ENCODE results near the genes HERC2, GOLGA8T and ARHGAP11A.

GRCh38 chr15:28222541-28223080, 99.4 kb downstream of the HERC2 start:
- CAGE, long polyA plus RNA = no peak
- RRBS = no CpG with 5 or more reads among the region's 7 CpGs

- CAGE, long polyA plus RNA = no peak
- RRBS = no CpG with 5 or more reads among the region's 43 CpGs
Observed at GRCh38 chr15:28322024-28322291, at the start of gene HERC2. TSS of gene HERC2 (minus strand) at chr15:28322179.

GRCh38 chr15:28589274-28589737, 35.9 kb downstream of the GOLGA6L25 start:
- CAGE, long polyA plus RNA = no peak
- RRBS = no CpG with 5 or more reads among the region's 64 CpGs

- CAGE, long polyA plus RNA = no peak
- RRBS = no CpG with 5 or more reads among the region's 51 CpGs
Observed at GRCh38 chr15:28788593-28789151, 59.8 kb downstream of the GOLGA6L7 start.

GRCh38 chr15:28886754-28887479, 1.1 kb downstream of the APBA2 start:
- CAGE, long polyA plus RNA = no peak
- RRBS = no CpG with 5 or more reads among the region's 27 CpGs

DNA sequence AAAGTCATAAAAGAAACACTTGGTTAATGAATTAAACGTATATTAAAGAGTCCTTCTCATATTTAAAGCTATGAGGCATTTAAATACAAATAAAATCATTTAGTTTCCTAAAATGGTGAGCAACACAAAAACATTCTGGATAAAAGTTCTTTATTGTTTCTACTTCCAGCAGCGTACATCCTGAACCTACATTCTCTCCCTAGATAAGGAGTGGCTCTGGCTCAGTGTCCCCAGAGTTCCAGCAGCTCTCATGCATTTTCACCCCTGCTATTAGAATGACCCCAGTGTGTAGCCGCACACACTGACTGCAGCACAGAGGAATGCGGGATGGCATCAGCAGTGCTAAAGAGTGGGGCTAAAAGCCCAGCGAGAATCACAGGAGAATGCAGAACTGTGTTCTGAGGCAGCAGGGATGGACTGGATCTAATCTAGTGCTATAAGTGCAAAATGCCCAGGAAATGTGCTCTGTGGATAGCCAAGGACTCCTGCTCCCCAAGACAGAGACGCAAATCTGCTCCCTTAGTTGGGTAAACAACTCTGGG, 66.3 kb upstream of the TJP1 start:
- CAGE, long polyA plus RNA = no peak
- RRBS = no CpG with 5 or more reads among the region's 6 CpGs

GRCh38 chr15:30134893-30135146, at the start of gene GOLGA8T:
TSS of gene GOLGA8T (plus strand) at chr15:30135051.
- CAGE, long polyA plus RNA = no peak
- RRBS = no CpG with 5 or more reads among the region's 5 CpGs

DNA sequence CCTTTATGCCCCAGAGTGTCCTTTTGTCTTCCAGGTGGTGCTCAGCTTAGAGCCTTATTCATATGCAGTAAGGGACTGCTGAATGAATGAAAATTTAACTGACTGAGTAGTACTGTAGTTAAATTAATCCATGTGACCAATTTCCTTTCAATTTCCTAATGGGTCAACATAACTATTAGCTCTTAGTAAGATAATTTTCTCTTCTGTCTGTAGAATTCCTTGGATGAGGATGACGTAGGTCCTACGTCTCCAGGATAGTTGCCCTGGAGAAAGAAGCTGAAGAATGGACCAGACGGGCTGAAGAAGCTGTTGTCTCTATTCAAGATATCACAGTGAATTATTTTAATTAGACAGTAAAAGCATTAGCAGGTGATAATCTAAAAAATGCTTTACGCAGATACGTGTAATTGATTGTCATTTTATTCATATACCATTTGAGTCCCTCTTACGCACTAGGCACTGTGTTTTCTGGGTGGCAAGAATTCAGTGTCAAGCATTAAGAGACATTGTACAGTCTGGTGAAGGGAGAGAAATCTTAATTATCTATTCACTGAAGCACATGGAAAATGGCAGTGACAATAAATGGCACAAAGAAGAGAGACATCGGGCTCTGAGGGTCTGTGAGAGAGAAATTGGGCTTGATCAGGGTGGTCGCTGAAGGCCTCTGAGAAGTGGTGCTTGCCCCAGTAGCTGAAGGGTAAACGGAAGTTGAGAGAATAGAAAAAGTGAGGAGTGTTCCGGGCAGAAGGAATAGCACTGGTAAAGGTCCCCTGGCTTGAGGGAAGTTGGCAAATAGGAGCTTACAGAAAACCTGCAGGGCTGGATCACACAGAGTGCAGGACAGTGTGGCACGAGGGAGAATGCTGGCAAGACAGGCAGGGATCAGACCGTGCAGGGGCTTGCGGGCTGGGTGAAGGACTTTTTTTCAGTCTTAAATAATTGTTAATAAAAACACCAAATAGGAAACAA, 63.8 kb upstream of the GOLGA8R start:
- CAGE, long polyA plus RNA = no peak
- RRBS = no CpG with 5 or more reads among the region's 13 CpGs

GRCh38 chr15:30551752-30552010, 169 bp upstream of the GOLGA8Q start:
- CAGE, long polyA plus RNA = no peak
- RRBS = no CpG with 5 or more reads among the region's 7 CpGs

DNA sequence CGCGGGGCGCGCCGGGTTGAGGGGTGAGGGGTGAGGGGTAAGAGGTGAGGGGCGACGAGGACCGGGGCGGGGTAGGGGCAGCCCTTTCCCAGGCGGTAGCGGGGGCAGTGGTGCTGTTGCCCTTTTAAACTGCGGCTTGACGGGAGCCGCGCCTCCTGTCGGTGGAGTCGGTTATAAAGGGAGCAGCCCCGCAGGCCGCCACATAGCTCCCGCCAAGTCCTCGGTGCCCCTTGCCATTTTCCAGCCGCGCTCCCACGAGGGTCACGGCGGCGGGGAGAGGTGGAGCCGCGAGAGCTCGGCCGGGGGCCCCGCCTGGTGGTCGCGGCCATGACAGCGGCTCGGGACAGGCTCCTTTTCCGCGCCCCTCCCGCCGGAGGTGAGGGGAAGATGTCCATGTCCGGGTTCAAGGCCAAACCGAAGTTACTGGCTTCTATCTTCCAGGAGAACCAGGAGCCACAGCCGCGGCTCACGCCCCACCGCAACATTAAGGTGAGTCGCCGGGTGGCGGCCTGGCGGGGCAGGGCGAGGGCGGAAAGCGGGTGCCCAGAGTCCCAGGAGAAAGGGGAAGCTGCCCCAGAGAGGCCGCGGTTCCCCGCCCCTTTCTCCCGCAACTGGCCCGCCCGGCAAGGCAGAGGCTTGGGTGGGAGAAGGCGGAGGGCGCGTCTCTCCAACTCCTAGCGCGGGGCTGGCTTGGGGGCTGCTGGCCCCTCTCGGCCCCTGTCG, 20.8 kb downstream of the GOLGA8Q start:
- CAGE, long polyA plus RNA = no peak
- RRBS = no CpG with 5 or more reads among the region's 66 CpGs

- CAGE, long polyA plus RNA = no peak
- RRBS = no CpG with 5 or more reads among the region's 10 CpGs
Observed at GRCh38 chr15:30990163-30990871, 1.1 kb downstream of the MTMR10 start.

DNA sequence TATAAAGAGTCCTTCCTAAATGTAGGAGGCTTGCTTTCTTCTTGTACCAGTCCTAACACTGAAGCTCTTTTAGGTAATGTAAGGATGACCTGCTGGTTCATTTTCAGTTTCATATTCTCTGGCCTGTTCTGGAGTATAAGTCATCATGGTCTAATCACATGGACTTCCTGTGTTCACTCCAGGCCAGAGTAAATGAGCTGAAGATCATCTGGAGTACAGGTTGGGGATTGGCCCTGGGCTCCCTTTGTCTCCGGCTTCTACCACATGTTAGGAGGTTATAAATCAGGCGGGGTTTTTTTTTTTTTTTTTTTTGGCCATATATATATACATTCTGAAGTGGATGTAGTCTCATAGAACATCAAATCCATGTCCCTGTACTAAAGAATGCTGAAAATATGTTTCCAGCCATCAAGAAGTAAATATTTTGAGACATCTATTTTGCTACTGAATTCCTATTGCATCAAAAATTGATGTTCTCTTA, 40.3 kb upstream of the MTMR10 start:
- CAGE, long polyA plus RNA = no peak
- RRBS = no CpG with 5 or more reads among the region's 2 CpGs

DNA sequence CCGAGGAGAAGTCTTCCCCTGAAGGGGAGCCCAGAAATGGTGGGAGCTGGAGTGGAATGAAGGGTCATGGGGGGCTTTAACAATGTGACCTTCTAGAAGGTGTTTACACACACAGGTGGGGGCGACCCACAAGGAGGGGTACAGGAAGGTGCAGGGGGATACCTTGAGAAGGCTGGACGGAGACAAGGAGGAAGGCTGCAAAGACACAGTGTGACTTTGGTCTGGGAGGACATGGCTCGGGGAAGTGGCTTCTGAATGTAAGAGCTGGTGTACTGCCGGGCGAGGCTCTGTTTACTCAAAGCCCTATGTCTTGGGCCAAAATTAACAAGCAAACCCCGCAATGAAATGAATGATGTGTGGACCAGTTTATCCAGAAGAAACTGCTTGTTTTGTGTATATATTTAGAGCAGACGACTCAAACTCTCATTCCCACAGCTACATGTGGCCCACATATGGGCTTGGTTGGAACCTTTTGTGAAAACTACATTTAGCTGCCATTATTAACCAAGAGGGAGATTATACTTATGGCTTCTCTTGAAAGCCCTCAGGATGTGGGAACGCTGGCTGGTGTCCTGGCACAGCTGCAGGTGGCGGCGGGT, 18.6 kb downstream of the TRPM1 start:
- CAGE, long polyA plus RNA = no peak
- RRBS = no CpG with 5 or more reads among the region's 11 CpGs

GRCh38 chr15:31306427-31307144, 20.0 kb upstream of the KLF13 start:
- CAGE, long polyA plus RNA = no peak
- RRBS = 58% methylated on average over 6 of the region's 28 CpGs

GRCh38 chr15:31327546-31327742, 809 bp downstream of the KLF13 start:
- CAGE, long polyA plus RNA = no peak
- RRBS = 2% methylated on average over 12 of the region's 30 CpGs

GRCh38 chr15:31346511-31347703, 20.3 kb downstream of the KLF13 start:
- CAGE, long polyA plus RNA = no peak
- RRBS = no CpG with 5 or more reads among the region's 22 CpGs

DNA sequence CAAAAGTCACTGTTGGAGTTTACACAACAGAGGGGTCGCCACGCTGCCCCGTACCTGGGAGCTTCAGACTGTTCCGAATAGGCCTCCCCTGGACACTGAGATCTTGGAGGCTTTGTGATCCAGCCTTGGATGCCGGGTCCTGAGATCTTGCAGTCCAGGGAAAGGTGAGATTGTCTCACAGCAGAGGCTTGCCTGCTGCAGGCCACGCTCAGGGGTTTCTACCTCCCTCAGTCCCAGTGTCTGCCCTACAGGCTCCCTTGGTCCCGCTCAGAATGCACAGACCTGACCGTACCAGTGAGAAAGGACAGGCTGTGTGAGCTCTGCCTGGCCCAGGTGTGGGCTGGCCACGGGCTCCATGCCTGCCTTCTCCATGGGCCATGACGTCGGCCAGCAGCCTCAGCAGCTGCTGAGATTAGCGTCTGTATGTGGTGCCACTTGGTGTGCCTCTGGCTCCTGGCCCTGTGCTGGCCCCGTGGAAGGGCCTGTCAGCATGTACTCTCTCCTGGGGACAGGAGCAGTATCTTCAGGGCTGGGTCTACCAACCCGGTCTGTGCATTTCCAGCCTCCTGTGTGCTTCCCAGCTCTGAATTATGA, 25.6 kb downstream of the KLF13 start:
- CAGE, long polyA plus RNA = no peak
- RRBS = no CpG with 5 or more reads among the region's 14 CpGs

GRCh38 chr15:31373049-31373689, 46.5 kb downstream of the KLF13 start:
- CAGE, long polyA plus RNA = no peak
- RRBS = no CpG with 5 or more reads among the region's 21 CpGs

GRCh38 chr15:31435313-31435895, 108.8 kb downstream of the KLF13 start:
- CAGE, long polyA plus RNA = no peak
- RRBS = no CpG with 5 or more reads among the region's 14 CpGs

GRCh38 chr15:32614735-32615968, at the start of gene ARHGAP11A:
TSS of gene ARHGAP11A (plus strand) at chr15:32615504.
- CAGE, long polyA plus RNA = no peak
- RRBS = no CpG with 5 or more reads among the region's 60 CpGs